Metastatic Breast Carcinoma in the Brain (tissue), 10 donors: ENCODE measurements around a stretch of chr5.

GRCh38 chr5:163741752-163742125 lies 236.3 kb downstream of the MAT2B start:
- PRO-cap, 10 experiments, result peak in 3 of 10 experiments; most common plus-strand start chr5:163741917 (in 3)

DNA sequence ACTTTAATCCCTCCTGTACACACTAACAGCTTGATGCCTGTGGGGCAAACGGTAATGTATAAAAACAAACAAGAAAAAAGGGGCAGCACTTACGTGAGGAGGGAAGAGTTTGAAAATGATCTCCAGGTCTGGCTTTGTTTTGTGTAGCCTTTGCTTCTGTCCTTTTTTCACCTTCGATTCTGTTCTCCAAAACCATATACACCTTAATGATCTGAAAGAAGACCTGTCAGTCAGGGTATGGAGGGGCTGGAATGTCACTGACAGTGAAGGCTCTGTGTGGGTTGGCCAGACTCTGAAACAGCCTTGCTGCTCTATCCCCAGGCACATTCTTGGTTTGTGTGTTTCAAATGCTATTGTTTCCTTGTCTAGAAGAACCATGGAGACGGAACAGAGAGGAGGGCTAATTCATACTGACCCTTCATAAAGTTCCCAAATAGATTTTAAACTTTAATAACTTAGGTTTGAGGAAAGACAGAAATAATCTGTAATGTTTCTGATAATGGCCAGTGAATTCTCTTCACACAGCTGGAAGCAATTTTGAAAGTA lies 338.1 kb upstream of the WWC1 start:
- PRO-cap, 10 experiments, result no peak in any of the 10 experiments

GRCh38 chr5:168022859-168023231 lies 268.6 kb upstream of the WWC1 start:
- PRO-cap, 10 experiments, result no peak in any of the 10 experiments

DNA sequence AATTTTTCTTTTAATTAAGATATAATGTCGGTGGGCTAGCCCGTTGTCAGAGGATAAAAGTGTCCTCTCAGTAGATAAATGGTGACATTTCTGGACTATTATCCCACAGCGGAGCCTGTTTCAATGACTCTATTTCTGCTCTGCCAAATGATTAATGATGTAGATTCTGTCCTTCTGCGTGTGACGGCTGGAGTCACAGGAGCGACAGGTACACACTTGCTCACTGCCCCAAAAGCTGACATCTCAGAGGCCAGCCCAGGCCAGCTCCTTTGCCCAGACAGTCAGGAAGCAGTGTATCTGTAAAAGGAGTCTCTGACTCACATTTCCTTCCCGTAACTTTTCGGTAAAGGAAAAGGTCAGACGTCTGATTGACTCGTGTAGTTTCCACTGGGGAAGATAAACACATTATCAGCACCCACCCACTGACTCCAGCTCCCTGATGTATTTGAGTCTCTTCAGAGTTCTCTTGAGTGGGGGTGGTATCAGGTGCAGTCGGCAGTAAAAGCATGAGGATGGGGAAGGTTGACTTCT lies 64.5 kb upstream of the WWC1 start:
- PRO-cap, 10 experiments, result peak in 1 of 10 experiments; most common plus-strand start position 458 of the sequence (in 1); most common minus-strand start position 271 of the sequence (in 1)

GRCh38 chr5:168262730-168263453 lies 28.6 kb upstream of the WWC1 start:
- PRO-cap, 10 experiments, result no peak in any of the 10 experiments

- PRO-cap, 10 experiments, result no peak in any of the 10 experiments
Observed at GRCh38 chr5:168292876-168293777, 1.7 kb downstream of the WWC1 start.

DNA sequence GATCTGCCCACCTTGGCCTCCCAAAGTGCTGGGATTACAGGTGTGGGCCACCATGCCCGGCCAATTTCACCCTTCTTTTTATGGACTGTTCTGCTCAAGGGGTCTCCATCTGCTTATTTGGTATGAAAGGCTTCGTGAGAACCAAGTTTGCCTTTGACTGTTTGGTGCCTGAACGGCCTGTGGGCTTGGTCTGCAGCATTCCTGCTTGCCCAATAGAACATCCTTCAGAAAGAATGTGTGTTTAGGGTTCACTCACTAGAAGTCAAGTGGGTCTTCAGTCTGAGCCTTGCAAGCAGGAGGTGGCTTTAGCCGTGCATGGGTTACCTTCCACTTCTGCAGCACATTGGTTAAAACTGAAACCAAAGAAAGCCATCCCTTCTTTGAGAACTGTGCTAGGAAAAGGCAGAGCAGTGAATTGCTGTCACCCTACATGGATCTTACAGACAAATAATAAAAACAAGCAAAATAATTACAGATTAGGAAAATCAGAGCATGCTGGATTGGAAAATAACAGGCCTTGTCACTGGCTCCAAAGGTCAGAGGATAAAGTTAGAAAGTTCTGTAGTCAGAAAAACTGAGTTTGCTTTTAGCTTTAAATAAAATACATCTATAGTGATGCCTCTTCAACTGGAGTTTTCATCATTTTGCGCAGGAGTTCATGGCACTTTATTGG lies 16.5 kb downstream of the WWC1 start:
- PRO-cap, 10 experiments, result no peak in any of the 10 experiments

- PRO-cap, 10 experiments, result no peak in any of the 10 experiments
Observed at GRCh38 chr5:168444255-168444678, 42.0 kb upstream of the RARS1 start.

DNA sequence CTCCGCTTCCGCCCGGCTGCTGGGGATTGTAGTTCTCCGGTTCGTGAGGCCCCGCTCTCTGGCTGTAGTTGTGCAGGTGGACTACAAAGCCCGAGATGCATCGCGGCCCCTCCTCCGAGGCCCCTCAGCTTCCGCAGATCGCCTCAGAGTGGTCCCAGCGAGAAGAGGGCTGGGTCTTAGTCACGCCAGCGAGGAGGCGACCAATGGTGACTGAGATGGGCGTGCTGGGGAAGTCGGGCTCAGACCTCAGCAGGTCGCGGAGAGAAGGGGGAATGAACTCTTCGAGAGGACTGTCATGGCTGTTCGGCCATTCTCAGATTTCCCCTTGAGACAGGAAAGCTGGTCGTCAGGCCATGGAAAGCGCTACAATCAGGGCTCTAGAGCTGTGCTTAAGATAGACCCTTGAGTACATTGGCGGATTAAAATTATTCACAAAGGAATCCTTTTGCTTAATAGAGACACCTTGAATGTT lies 523 bp upstream of the PANK3 start:
- PRO-cap, 10 experiments, result peak in 10 of 10 experiments; most common plus-strand start position 275 of the sequence (in 6); most common minus-strand start position 150 of the sequence (in 1)

DNA sequence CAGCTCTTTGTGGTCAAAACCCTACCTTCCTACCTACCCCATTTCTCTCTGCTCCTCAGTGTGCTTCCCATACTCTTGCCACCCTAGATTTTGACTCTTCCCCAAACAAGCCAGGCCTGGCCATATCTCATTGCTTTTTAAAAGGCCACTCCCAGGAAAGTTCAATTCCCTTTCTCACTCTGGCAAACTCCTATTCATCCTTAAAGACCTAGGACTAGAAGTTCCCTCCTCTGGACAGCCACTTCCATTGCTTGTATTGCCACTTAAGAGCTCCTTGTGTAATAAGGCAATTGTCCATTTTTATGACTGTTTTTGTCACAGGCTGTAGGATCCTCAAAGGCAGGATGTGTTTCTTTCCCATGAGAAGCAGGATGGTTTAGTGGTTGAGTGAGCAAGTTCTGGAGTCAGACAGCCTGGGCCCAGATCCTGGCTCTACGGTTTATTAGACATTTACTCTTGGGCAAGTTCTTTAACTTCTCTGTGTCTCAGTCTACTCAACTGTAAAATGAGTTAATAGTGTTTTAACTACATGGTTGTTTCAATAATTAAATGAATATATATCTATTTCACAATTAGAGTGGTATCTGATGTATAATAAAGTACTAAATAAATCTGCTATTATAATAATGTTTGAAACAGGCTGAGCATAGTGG lies 84.6 kb upstream of the PANK3 start:
- PRO-cap, 10 experiments, result no peak in any of the 10 experiments

- PRO-cap, 10 experiments, result no peak in any of the 10 experiments
Observed at GRCh38 chr5:168683577-168684038, 104.4 kb upstream of the PANK3 start.

DNA sequence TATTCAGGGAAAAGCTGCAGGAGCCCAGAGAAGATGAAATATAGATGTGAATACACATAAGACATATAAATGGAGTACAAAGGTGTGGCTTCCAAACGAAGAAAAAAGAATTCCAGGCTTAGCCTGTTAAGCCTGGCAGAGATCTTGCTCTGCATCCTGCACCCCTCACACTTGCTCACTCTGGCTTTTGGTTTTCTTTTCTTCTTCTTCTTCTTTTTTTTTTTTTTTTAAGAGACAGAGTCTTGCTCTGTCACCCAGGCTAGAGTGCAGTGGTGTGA lies 218.8 kb upstream of the PANK3 start:
- PRO-cap, 10 experiments, result peak in 3 of 10 experiments; most common minus-strand start position 173 of the sequence (in 2)

GRCh38 chr5:169047206-169048043 lies 253.5 kb downstream of the SLIT3 start:
- PRO-cap, 10 experiments, result no peak in any of the 10 experiments

- PRO-cap, 10 experiments, result no peak in any of the 10 experiments
Observed at GRCh38 chr5:169160866-169161602, 139.9 kb downstream of the SLIT3 start.

DNA sequence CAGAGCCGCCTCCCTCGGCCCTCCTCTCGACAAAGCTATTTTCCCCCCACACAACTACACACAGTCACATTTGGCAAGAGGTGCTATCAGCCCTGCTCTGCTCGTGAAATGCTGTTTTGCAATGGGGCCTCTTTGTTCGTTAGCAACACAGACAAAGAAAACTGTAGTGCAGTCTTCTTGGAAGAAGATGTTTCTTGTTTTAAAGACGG lies 14.3 kb downstream of the SLIT3 start:
- PRO-cap, 10 experiments, result no peak in any of the 10 experiments

- PRO-cap, 10 experiments, result no peak in any of the 10 experiments
Observed at GRCh38 chr5:170245513-170245864, 12.7 kb downstream of the C5orf58 start.

- PRO-cap, 10 experiments, result no peak in any of the 10 experiments
Observed at GRCh38 chr5:170287561-170288269, 9.9 kb downstream of the LCP2 start.

DNA sequence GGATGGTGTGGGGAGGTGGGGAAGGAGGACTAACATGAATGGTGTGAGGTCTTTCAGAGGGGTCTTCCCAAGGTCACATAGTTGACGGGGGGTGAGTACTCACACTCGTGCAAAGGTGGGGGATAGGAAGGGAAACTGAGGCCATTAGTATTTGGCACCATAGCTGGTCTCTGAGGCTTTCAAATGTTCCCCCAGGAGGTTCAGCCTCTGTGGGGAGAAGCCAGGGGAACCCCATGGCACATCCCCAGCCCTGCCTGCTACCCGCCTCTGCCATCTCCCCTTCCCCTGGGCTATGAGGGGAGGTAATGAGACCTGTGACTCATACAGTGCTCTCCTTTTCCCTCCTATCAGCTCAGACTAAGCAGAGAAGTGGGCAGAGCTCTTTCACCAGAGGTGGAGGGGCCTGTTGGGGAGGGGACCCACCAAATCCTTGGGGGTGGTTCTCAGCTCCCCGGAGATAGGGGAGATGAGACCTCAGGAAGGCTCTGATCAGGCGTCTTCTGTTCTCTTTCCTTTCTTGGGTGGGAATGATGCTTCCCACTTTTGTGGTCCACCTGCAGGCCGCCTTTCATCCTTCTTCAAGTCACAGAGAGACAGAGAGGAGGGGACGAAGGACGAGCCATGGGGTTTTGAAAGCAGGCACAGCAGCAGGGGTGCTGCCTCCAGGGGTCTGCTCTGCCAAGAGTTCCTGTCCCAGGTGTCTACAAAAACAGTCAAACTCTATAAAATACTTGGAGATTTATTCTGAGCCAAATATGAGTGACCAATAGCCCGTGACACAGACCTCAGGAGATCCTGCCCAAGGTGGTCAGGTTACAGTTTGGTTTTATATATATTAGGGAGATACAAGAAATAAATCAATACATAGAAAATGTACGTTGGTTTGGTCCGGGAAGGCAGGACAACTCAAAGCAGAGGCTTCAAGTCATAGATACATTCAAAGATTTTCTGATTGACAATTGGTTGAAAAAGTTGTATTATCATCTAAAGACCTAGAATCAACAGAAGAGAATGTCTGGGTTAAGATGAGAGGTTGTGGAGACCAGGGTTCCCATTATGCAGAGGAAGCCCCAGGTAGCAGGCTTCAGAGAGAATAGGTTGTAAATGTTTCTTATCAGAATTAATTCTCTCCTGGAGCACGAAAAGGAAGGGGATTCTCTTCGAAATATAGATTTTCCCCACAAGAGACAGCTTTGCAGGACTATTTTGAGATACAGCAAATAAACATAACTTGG lies 34.4 kb upstream of the LCP2 start:
- PRO-cap, 10 experiments, result no peak in any of the 10 experiments

DNA sequence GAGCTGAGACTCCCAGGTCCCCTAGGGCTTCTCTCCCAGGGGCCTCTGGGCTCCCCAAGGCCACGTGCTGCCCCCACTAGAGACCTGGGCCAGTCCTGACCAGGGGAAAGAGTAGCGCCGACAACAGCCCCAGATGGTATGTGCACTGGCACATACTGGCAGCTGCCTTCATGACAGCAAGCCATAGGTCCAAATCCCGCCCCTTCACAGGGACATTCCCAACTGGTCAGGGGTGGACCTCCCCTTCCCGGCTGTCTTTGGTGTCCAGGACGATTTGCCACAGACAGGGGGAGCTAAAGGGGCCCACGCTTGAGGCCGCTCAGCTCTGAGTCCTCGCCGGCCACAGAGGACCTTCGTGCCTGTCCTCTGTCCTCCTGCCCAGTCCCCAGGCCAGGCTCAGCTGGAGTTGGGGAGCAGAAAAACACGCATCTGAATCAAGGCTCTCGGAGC lies 127.9 kb downstream of the KCNIP1 start:
- PRO-cap, 10 experiments, result no peak in any of the 10 experiments

GRCh38 chr5:171420792-171421419 lies 1.5 kb downstream of the FGF18 start:
- PRO-cap, 10 experiments, result peak in 2 of 10 experiments; most common plus-strand start chr5:171421169 (in 2); most common minus-strand start chr5:171421074 (in 1)